SK-N-SH (cell line): ENCODE measurements around a stretch of chrX.

GRCh38 chrX:290619-291195, 9.5 kb downstream of the PLCXD1 start:
- RRBS, result over 99% methylated on average over 6 of the region's 35 CpGs
CAGE:
- cytosol, long polyA plus RNA, result no peak
- long polyA plus RNA, result no peak
- nucleus, long polyA plus RNA, result no peak

- RRBS, result 92% methylated on average over 21 of the region's 45 CpGs
CAGE:
- cytosol, long polyA plus RNA, result no peak
- long polyA plus RNA, result no peak
- nucleus, long polyA plus RNA, result no peak
These were observed 5.8 kb downstream of the GTPBP6 start for GRCh38 chrX:312727-313303.

DNA sequence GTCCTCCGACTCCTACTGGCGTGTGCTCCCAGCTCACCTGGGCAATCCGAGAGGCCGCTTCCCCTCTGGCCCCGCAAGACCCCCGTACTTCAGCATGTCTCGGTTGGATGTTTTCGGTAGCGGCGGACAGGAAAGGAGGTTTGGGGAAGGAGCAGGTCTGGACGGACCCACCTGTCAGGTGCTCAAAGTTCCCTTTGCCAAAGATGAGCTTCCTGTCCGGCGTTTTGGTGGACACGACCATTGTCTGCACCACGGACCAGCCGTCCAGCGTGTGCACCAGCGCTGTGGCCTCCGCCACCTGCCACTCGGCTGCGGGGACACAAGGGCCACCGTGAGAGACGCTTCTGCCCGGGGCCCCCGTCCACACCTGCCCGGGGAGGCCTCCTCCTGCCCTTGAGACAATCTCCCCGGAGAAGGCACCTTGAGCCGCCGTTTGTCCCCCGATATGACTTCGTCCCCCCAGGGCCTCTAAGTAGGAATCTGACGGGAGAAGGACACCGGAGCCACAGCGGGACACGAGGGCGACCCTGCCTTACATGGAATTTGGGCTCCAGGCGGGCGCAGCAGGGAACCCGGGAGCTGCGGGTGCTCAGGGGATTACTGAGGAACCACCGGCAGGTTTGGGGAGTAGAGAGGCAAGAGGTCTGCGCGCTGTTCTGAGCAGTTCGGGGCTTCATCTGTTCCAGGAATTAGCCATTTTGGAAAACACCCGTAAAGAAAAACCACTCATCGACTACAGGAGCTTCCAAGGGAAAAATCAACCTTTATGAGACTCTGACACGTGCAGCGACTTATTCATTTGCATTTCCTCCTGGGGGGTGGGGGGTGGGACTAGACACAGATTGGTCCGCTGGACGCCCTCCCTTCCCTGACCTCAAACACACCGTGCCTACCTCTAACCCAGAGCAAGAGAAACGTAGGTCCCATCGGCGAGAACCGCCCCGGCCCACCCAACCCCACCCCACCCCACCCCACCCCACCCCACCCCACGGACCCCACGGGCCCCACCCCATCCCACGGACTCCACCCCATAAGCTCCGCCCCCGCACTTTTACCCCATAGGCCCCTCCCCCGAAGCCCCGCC, 1.5 kb downstream of the GTPBP6 start:
- RRBS, result no CpG with 5 or more reads among the region's 63 CpGs
CAGE:
- cytosol, long polyA plus RNA, result no peak
- long polyA plus RNA, result no peak
- nucleus, long polyA plus RNA, result no peak

DNA sequence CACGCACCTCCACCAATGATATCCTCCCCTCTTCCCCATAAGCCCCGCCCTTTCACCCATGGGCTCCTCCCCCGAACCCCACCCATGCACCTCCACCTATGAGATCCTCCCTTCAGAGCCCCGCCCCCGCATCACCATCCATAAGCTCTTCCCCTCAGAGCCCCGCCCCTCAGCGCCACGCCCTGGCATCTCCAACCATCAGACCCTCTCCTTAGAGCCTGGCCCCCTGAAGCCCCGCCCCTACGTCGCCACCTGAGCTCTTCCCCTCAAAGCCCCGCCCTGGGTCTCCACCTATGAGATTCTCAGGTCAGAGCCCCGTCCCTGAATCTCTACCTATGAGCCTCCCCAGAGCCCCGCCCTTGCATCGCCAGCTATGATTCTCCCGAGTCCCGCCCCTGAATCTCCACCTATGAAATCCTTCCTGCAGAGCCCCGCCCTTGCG, 748 bp downstream of the GTPBP6 start:
- RRBS, result no CpG with 5 or more reads among the region's 19 CpGs
CAGE:
- cytosol, long polyA plus RNA, result no peak
- long polyA plus RNA, result no peak
- nucleus, long polyA plus RNA, result no peak

DNA sequence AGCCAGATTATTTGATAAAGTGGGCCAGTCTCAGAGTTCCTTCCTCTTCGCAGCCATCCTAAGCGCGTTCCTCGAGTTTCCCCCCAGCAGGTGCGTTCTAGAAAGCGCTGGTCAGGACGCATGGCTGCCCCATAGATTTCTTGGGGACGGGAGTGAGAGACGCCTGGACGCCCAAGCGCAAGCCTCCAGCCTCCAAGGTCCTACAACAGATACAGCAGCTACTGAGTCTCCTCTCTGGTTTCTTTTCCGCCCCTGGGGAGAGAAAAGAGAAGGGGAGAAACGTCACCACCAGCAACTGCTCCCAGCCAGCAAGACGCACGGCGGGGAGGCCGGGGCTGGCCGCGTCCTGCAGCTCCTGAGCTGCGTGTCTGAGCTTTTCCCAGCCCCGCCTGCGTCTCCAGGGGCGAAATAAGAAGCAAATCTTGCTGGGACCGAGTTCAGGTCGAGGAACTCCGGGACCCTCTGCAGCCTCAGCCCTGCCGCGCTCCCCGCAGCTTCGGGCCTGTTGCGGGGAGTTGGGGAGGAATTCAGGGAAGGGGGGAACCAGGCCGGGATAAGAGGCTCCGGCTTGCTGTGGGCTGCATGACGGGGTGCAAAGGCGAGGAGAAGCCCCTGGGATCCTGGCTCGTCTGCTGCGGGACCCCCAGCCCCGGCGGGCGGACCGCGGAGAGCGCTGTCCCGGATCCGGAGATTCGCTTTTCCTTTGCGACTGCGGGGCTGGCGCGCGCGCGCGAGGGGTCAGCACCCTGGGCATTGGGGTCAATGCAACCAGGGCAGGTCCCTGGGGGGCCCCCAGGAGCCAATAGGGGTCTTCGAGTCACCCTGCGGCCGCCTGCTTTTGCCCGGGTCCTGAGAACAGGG, 6.8 kb upstream of the SHOX start:
- RRBS, result 21% methylated on average over 6 of the region's 58 CpGs
CAGE:
- cytosol, long polyA plus RNA, result no peak
- long polyA plus RNA, result no peak
- nucleus, long polyA plus RNA, result no peak

DNA sequence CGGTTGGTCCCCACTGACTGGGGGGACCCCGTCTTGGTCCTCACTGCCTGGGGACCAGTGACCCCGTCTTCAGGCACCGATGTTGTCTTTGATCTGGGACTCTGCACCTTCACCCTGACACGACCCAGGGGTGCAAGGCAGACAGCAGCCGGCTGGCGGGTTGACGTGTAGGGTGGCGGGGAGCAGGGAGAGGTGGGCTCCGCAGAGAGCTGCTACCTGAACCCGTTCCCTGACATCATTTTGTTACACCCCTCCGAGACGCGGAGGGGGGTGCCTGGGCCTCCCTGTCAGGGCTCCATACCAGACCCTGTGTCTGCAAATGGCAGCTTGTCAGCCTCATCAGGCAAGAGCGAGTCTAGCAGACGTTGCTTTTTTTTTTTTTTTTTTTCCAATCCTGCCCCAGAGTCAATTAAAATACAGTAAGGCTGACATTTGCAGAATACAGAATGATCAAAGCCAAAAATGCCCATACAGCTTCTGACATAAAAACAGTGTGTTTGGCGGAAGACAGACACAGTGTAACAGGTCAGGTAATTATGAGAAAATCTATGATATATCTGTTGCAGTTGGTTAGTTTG, 118.7 kb downstream of the CRLF2 start:
- RRBS, result no CpG with 5 or more reads among the region's 17 CpGs
CAGE:
- cytosol, long polyA plus RNA, result no peak
- long polyA plus RNA, result no peak
- nucleus, long polyA plus RNA, result no peak

DNA sequence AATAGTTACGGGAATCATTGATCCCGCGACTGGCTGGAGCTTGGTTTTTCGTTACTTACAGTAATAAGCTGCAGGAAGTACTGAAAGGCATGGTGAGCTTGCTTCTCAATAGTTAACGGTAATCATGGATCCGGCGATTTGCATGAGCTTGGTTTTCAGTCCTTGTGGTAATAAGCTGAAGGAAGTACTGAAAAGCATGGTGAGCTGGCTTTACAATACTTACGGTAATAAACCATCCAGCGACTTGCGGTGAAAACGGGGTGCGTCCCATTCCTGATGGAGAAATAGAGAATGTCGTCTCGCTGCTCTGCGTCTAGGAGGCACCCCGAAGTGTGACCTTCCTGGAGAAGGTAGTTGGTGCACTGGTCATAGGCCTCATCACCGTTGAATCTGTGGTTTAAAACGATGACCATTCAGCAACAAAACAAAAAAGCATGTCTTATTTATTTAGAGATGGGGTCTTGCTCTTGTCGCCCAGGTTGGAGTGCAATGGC, 6.2 kb downstream of the CRLF2 start:
- RRBS, result no CpG with 5 or more reads among the region's 19 CpGs
CAGE:
- cytosol, long polyA plus RNA, result no peak
- long polyA plus RNA, result no peak
- nucleus, long polyA plus RNA, result no peak

DNA sequence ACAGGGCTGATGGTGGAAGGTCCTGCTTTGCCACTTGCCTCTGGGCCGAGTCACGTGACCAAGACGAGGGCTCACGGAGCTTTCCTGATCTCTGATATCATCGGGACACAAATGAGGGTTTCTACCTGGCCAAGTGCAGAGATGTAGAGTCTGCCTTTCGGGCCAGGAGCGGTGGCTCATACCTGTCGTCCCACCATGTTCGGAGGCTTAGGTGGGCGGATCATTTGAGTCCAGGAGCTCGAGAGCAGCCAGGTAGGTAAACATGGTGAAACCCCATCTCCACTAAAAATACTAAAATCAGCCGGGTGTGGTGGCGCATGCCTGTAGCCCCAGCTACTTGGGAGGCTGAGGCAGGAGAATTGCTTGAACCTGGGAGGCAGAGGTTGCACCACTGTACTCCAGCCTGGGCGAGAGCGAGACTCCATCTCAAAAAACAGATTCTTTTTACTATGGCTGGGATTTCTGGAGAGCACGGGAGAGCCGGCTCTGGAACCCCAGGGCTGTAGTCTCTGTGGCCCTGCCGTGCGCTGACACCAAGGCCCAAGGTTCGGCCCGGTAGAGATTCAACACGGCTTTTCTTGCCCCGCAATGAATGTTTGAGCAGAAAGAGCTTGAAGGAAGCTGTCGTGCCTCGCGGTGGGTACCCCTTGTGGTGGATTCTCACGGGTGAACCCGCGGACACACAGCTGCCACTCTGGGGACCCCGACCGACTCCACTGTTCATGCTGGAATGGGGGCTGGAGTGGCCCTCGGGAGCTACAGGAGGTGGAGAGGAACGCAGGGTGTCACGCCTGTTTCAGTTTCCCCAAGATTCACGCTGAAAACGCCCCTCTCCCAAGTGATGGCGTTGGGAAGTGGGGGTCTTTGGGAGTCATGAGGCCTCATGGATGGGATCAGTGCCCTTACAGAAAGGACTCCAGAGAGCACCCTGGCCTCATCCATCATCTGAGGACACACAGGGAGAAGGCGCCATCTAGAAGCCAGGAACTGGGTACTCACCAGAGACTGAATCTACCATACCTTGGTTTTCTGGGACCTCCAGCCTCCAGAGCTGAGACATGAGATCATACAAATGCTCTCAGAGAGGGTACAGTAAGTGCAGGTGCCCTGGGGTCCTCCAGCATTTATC, 6.8 kb downstream of the SLC25A6 start:
- RRBS, result 92% methylated on average over 5 of the region's 38 CpGs
CAGE:
- cytosol, long polyA plus RNA, result no peak
- long polyA plus RNA, result no peak
- nucleus, long polyA plus RNA, result no peak

DNA sequence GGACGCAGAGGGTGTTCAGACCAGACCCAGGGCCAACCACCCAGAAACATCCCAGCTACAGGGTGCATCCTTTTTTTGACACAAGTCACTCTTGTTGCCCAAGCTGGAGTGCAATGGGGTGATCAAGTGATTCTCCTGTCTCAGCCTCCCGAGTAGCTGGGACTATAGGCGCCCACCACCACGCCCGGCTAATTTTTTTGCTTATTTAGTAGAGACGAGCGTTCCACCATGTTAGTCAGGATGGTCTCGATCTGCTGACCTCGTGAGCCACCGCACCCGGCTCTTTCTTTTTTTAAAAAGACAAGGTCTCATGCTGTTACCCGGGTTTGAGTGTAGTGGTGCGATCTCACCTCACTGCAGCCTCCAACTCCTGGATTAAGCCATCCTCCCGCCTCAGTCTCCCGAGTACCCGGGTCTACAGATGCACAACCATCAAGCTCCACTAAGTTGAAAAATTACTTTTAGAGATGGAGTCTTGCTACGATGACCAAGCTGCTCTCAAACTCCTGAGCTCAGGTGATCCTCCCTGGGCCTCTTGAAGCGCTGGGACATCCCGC, 2.1 kb downstream of the SLC25A6 start:
- RRBS, result 98% methylated on average over 7 of the region's 19 CpGs
CAGE:
- cytosol, long polyA plus RNA, result no peak
- long polyA plus RNA, result no peak
- nucleus, long polyA plus RNA, result no peak

- RRBS, result no CpG with 5 or more reads among the region's 4 CpGs
CAGE:
- cytosol, long polyA plus RNA, result no peak
- long polyA plus RNA, result no peak
- nucleus, long polyA plus RNA, result no peak
These were observed 12.8 kb upstream of the SLC25A6 start for GRCh38 chrX:1404646-1405239.

GRCh38 chrX:1427669-1428320, 24.9 kb downstream of the ASMTL start:
- RRBS, result no CpG with 5 or more reads among the region's 40 CpGs
CAGE:
- cytosol, long polyA plus RNA, result no peak
- long polyA plus RNA, result no peak
- nucleus, long polyA plus RNA, result no peak

DNA sequence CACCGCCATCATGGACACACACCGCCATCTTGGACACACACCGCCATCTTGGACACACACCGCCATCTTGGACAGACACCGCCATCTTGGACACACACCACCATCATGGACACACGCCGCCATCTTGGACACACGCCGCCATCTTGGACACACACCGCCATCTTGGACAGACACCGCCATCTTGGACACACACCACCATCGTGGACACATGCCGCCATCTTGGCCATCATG, 9.5 kb downstream of the ASMTL start:
- RRBS, result no CpG with 5 or more reads among the region's 13 CpGs
CAGE:
- cytosol, long polyA plus RNA, result no peak
- long polyA plus RNA, result no peak
- nucleus, long polyA plus RNA, result no peak

DNA sequence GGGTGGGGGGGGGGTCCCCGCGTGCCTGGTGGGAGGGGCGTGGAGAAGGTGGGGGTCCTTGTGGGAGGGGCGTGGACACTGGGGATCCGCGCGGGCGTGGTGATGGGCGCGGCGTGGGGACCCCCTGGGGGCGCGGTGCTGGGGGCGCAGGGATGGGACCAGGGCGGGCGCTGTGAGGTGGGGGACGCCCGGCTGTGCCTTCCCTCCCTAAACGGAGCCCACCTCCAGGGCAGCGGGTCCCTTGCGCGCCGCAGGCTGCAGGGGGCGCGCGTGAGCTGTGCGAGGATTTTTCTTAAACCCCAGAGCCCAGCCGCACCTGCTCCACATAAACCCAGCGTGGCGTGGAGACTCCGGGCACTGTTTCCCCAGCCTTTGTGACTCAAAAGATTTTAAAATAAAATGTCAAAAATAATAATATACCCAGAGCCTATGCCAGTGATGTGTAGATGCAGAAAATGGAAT, 1.4 kb upstream of the ASMTL start:
- RRBS, result no CpG with 5 or more reads among the region's 31 CpGs
CAGE:
- cytosol, long polyA plus RNA, result no peak
- long polyA plus RNA, result no peak
- nucleus, long polyA plus RNA, result no peak

DNA sequence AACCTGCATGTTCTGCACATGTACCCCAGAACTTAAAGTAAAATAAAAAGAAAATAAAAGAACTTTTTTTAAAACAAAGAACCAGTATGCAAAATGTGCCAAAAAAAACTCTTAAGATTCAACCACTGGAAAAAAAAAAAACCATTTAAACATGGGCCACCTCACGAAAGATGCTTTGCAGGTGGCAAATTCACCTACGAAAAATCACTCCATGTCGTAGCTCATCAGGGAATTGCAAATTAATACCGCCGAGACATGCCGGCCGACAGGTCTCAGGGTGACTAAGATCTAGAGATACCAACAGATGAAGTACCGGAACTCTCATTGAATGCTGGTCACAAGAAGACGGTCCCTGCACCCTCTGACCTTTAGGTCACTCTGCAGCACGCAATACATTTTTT, 28.1 kb upstream of the ASMTL start:
- RRBS, result no CpG with 5 or more reads among the region's 10 CpGs
CAGE:
- cytosol, long polyA plus RNA, result no peak
- long polyA plus RNA, result no peak
- nucleus, long polyA plus RNA, result no peak

DNA sequence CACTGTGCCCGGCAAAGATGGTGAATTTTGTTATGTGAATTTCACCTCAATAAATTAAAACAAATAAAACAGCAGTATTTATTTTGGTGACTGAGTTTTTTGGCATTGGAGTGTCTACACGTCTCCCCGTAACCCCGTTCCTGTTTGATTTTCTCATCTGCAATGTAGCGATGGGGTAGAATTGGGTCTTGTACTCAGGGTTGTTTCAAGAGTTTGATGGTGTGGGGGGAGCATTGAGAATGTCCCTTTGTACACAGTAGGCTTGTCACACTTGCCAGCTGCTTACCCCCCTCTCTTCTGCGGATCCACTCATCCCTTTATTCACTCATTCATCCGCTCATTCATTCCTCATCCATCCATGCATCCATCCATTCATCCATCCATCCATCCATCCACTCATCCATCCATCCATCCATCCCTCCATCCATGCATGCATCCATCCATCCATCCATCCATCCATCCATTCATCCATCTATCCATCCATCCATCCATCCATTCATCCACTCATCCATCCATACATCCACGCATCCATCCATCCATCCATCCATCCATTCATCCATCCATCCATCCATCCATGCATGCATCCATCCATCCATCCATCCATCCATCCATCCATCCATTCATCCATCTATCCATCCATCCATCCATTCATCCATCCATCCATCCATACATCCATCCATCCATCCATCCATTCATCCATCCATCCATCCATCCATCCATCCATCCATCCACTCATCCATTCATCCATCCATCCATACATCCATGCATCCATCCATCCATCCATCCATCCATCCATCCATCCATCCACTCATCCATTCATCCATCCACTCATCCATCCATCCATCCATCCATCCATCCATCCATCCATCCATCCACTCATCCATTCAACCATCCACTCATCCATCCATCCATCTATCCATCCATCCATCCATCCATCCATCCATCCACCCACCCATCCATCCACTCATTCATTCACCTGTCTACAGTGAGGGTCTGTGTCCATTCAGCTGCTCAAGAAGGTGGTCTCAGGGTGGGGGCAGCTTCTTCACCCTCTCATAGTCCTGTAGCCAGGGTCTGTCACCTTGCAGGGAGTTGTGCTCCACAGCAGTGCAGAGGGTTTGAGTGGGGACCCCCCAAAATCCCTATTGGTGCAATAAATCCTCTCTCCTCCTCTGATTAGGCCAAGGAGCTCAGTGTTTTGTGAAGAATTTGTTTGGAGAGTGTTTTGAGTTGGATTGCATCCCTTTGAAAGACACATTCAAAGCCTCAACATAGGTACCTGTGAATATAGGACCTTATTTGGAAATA, 12.6 kb downstream of the P2RY8 start:
- RRBS, result no CpG with 5 or more reads among the region's 8 CpGs
CAGE:
- cytosol, long polyA plus RNA, result no peak
- long polyA plus RNA, result no peak
- nucleus, long polyA plus RNA, result no peak

DNA sequence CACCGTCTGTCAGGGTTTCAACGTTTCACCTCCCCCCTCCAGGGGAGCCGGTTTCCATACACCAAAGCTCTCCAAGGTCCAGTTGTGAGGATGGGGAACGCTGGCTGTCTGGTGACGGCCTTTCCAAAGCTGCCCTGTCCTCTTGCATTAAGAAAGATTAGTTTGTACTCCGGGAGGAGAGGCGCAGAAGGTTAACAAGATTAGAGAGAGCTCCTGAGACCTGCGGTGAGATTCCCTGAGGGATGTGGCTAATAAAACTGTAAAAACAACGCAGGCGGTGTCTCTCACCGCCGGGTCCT, 43.3 kb downstream of the ASMT start:
- RRBS, result no CpG with 5 or more reads among the region's 12 CpGs
CAGE:
- cytosol, long polyA plus RNA, result no peak
- long polyA plus RNA, result no peak
- nucleus, long polyA plus RNA, result no peak

- RRBS, result no CpG with 5 or more reads among the region's 15 CpGs
CAGE:
- cytosol, long polyA plus RNA, result no peak
- long polyA plus RNA, result no peak
- nucleus, long polyA plus RNA, result no peak
These were observed 324.9 kb downstream of the DHRSX start for GRCh38 chrX:2175755-2176441.

- RRBS, result no CpG with 5 or more reads among the region's 4 CpGs
CAGE:
- cytosol, long polyA plus RNA, result no peak
- long polyA plus RNA, result no peak
- nucleus, long polyA plus RNA, result no peak
These were observed 269.0 kb downstream of the DHRSX start for GRCh38 chrX:2231491-2232424.

DNA sequence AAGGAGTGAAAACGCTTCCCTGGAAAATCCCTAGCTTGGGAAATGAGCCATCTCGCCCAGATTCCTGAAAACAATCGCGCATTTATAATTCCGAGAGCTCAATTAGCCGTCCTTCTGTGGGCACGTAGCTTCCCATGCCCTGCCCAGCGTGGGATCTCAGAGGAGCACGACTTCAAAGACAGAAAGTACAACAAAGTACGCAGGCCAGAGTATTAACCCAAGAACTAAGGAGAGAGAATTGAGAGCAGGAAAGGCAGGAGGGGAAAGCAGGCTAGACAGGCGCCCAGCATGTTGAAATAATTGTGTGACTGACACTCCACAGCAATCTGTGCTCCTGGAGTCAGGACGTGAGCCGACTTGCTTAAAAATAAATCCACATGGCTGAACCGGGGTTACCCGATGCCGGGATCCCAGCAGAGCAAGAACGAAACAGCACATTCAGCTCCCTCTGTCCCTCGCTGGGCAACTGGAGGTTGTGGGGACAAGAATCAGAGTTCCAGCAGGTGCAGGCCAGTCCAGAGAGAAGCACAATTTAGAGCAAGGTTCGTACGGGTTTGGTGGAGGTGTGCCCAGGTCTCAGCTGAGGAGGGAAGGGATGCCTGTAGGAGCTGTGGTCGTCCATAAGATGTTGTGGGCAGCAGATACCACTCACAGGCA, 98.8 kb downstream of the DHRSX start:
- RRBS, result no CpG with 5 or more reads among the region's 21 CpGs
CAGE:
- cytosol, long polyA plus RNA, result no peak
- long polyA plus RNA, result no peak
- nucleus, long polyA plus RNA, result no peak

DNA sequence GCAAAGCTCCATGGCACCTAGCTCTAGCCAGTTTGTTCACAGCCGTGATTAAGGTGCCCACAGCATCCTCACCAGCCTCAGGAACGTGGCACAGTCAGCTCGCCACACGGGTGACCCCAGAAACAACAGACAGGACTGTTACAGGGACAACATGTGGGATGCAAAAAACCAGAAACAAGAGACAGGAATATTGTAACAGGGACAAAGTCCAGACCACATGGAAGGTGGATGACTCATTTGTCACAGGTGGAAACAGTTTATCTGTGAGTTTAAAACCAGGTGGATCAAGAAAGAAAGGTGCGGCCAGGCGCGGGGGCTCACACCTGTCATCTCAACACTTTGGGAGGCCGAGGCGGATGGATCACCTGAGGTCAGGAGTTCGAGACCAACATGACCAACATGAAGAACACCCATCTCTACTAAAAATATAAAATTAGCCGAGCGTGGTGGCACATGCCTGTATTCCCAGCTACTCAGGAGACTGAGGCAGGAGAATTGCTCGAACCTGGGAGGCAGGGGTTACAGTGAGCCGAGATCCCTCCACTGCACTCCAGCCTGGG, 23.4 kb downstream of the DHRSX start:
- RRBS, result no CpG with 5 or more reads among the region's 14 CpGs
CAGE:
- cytosol, long polyA plus RNA, result no peak
- long polyA plus RNA, result no peak
- nucleus, long polyA plus RNA, result no peak